Urinary bladder (tissue), 3 donors: ENCODE measurements around the gene LRRC4.

GRCh38 chr7:121714537-121714894 lies 158.4 kb upstream of the PTPRZ1 start:
- PRO-cap, result no peak
- RAMPAGE, long total RNA, result no peak

- PRO-cap, result unidirectional peak, minus-strand start at chr7:121832525
- RAMPAGE, long total RNA, result no peak
These were observed 40.6 kb upstream of the PTPRZ1 start for GRCh38 chr7:121832410-121832754.

- PRO-cap, result bidirectional peak, plus-strand start at chr7:122144413, minus-strand start at chr7:122144249
- RAMPAGE, long total RNA, result no peak
These were observed 318 bp upstream of the AASS start for GRCh38 chr7:122144333-122144801.

GRCh38 chr7:122672115-122672401 lies 26.9 kb downstream of the RNF133 start:
- PRO-cap, result no peak
- RAMPAGE, long total RNA, result no peak

GRCh38 chr7:123041034-123041404 lies 45.5 kb upstream of the TAS2R16 start:
- PRO-cap, result no peak
- RAMPAGE, long total RNA, result no peak

GRCh38 chr7:123537951-123538928 lies 3.8 kb upstream of the IQUB start:
- PRO-cap, result no peak
- RAMPAGE, long total RNA, result no peak

- PRO-cap, result no peak
- RAMPAGE, long total RNA, result no peak
These were observed 21.0 kb downstream of the ASB15 start for GRCh38 chr7:123622453-123623167.

- PRO-cap, result no peak
- RAMPAGE, long total RNA, result no peak
These were observed 18.4 kb upstream of the LMOD2 start for GRCh38 chr7:123637274-123637673.

GRCh38 chr7:123643772-123644626 lies 11.7 kb upstream of the LMOD2 start:
- PRO-cap, result unidirectional peak, plus-strand start at chr7:123644329
- RAMPAGE, long total RNA, result no peak

DNA sequence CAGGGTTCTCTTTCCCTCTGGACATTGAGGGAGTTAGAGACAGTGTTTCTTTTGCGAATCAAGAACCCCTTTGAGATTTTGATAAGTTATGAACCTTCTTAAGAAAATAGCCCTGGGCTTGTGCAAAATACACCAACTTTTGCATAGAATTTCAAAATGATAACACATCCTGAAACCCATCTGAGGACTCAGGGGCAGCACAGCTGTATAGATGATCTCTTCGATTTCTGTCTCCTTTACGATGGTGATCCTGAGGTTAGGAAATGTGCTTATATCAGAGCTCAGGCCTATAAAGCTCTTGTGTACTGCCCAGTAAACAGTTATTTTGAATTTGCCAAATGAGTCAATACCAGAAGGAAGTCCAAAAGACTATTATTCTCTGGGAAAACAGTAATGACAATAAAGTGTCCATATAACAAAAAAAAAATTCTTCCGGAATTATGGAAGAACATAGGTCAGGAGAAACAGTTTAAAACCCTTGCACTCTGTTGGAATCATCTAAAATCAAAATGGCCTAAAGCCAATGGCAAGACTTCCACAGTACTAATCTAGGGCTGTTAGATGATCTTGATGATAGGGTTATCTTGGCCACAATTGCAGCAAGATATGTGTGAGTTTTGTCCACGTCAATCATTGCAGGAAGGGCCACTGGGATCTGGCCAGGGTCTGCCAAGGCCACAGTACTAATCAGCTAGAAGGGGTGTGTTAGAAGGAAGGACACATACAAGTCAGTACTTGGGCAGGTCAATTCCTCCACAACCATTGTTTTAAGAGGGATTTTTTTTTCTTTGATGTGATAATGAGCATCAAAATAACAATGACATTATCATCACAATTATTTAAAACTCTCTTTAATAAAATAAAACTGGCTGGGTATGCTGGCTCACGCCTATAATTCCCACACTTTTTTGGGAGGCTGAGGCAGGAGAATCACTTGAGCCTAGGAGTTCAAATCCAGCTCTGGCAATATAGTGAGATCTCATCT lies 1.4 kb downstream of the LMOD2 start:
- PRO-cap, result no peak
- RAMPAGE, long total RNA, result no peak

- PRO-cap, result no peak
- RAMPAGE, long total RNA, result no peak
These were observed 2.3 kb downstream of the LMOD2 start for GRCh38 chr7:123657978-123658413.

GRCh38 chr7:123683826-123684636 lies 28.4 kb downstream of the LMOD2 start:
- PRO-cap, result no peak
- RAMPAGE, long total RNA, result no peak

GRCh38 chr7:123748047-123748284 lies 837 bp downstream of the WASL start:
- PRO-cap, result no peak
- RAMPAGE, long total RNA, result no peak

DNA sequence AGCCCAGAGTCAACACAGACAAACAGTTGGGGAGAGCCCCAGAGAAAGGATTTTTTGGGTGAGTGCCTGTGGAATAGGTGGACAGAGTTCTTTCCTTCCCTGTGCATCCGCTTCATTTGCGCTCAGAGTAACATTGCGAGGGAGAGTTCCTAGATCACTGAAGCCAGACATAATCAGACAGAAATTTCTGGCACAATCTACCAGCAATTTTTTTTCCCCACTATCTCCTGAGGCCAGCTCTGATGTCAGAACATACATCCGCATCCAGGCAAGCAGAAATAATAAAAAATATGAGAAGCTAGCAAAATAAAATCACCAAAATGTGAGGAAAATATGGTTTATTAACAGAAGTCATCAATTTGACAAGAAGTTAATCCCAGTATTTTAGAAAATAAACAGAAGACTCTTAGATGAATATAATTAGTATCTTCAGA lies 22.9 kb upstream of the POT1 start:
- PRO-cap, result no peak
- RAMPAGE, long total RNA, result no peak

GRCh38 chr7:127330256-127330601 lies 62.3 kb downstream of the ZNF800 start:
- PRO-cap, result no peak
- RAMPAGE, long total RNA, result no peak

GRCh38 chr7:127391289-127392468 lies 829 bp downstream of the ZNF800 start:
- PRO-cap, result unidirectional peak, plus-strand start at chr7:127392126; bidirectional peak, plus-strand start at chr7:127392349, minus-strand start at chr7:127392284
- RAMPAGE, long total RNA, result no peak

- PRO-cap, result no peak
- RAMPAGE, long total RNA, result no peak
These were observed 130.0 kb downstream of the SND1 start for GRCh38 chr7:127781847-127782494.

DNA sequence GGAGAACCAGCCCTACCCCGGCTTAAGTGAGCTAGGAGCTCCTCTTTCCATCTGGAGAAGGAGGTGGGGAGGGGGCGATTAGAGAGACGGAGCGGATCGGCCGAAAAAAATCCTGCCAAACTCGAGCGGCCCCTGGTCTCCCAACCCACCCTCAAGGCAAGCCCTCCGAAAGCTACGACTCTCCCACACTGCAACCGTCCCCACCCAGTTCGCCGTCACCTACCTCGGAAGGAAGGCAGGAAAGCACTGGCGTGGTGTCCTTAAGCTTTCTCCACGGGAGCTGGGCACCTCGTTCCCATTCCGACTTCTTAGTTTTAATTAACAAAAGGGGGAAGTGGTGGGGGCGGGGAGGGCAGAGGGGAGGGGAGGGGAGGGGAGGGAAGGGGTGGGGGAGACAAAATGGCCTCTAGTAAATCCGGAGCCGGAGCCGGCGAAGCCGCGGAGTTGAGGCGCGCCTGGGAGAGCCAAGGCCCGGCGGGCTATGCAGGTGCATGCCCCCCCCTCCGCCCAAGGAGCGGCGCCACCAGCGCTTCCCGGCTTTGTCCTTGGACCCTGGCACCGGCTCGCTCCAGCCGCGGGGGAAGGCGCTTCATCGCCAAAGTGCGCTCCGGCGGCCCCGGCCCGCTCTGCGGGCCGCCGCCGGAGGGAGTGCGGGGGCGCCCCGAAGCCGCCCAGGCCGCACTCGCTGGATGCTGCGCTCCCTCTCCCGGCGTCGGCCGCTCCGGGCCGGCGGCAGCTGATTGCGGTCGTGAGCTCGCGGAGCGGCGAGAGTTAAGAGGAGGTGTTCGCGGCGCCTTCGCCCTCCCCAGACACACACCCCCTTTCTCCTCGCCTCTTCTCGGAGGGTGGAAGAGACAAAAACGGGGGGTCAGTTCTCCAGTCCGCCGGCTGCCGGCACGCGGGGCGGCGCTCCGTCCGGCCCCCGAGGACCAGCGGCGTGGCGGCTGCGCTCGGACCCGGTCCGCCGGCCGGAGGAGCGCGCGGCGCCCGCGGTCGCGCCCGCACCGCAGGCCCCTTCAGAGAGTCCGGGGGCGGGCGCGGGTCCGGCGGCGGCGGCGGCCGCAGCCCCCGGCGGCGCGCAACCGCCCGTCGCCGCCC lies at the start of gene LRRC4:
Gene LRRC4 (minus strand): TSS at position 748 of the 1,098 bp plus-strand sequence.
- PRO-cap, result unidirectional peak, plus-strand start at position 889 of the sequence
- RAMPAGE, long total RNA, result no peak

DNA sequence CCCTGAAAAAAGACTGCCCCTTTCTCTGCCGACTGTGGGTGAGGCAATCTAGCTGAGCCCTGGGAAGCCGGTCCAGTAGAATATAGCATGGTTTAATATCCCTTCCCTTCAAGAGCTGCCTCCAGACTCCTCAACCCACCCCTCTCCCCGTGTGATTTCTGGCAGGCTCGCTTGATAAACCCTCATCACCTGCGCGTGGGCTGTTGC lies 1.9 kb upstream of the LRRC4 start:
- PRO-cap, result no peak
- RAMPAGE, long total RNA, result no peak

GRCh38 chr7:128256403-128256975 lies 15.4 kb downstream of the LEP start:
- PRO-cap, result no peak
- RAMPAGE, long total RNA, result no peak